Measurements from ENCODE around the genes DIPK2B and RBM10.

DNA sequence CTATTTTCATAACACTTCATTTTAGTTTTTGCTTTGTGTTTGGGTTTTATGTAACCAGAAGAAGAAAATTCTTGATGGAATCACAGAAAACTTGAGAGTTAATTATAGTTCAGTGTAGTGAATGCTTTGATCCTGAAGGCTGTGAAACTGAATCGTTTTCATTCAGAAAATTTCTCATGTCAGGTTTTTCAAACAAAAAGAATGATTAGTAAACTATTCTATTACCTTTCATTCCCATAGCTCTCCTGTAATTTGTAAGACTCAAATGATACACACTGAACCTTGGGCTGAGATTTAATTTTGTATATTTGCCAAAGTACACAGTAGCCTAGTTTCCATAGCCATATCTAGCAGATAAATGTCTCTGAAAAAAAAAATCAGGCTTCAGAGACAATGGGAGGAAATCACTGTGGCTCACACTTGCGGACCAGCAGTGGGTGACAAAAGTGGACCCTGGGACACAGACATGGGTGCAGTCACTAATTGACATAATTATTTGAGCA, 46.5 kb downstream of the MAOA start:
- PRO-cap = no peak
- RAMPAGE, long total RNA, 4 experiments = no peak in any of the 4 experiments

- PRO-cap = no peak
- RAMPAGE, long total RNA, 4 experiments = no peak in any of the 4 experiments
These were observed 21.3 kb downstream of the MAOB start for GRCh38 chrX:43860748-43861504.

DNA sequence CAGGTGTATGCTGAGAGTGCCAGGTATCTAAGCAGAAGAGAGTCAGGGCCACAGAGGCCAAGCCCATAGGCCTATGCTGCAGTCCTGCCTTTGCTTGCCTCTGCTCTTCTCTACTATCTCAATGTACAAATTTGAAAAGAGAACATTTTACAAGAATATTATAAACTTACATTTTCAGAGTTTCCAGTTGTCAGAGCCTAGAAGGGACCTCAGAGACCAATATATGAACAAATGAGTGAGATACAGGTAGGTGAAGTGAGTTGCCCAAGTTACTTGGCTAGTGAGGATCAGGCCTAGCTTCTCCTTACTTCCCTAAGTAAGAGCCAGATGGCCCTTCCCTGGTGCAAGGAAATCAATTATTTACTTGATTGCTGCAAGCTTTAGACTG, 118.0 kb downstream of the EFHC2 start:
- PRO-cap = no peak
- RAMPAGE, long total RNA, 4 experiments = no peak in any of the 4 experiments

- PRO-cap = unidirectional peak, minus-strand start at chrX:44874640
- RAMPAGE, long total RNA, 4 experiments = no peak in any of the 4 experiments
These were observed 1.5 kb downstream of the KDM6A start for GRCh38 chrX:44874365-44875097.

DNA sequence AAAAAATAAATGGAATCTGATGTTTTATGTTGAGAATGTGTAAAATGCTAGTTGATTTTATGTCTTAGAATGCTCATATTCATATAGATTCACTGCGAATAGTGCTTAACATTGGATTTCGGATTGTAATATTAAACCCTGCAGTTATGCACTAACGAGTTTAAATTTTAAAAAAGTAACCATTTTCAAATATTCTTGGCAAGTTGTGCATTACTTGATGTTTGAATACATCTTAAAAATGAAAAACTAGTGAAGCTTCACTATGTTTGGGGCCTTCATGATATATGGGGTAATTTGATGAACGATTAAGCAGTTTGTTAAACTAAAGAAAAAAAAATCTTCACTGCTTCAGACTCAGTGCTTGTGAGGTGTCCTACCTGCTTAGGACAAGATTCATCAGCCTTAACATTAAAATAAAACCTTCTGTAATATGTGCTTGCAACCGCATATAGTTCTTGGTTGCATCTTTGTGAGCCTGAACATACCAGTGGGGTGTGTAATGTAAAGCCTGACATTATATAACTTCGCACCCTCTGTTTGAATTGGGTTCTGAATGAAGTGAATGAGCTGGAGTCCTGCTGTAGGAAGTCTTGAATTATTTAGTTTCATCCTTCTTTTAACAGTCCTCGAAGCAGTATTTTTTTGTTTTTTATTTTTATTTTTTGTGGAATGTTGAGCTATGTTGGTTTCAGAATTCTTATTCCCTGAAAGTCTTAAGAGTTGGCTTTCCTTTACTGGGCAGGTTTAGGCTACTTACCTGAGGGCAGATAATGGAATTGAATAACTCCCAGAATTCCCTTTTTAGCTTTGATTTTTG, 3.0 kb downstream of the KDM6A start:
- PRO-cap = no peak
- RAMPAGE, long total RNA, 4 experiments = no peak in any of the 4 experiments

DNA sequence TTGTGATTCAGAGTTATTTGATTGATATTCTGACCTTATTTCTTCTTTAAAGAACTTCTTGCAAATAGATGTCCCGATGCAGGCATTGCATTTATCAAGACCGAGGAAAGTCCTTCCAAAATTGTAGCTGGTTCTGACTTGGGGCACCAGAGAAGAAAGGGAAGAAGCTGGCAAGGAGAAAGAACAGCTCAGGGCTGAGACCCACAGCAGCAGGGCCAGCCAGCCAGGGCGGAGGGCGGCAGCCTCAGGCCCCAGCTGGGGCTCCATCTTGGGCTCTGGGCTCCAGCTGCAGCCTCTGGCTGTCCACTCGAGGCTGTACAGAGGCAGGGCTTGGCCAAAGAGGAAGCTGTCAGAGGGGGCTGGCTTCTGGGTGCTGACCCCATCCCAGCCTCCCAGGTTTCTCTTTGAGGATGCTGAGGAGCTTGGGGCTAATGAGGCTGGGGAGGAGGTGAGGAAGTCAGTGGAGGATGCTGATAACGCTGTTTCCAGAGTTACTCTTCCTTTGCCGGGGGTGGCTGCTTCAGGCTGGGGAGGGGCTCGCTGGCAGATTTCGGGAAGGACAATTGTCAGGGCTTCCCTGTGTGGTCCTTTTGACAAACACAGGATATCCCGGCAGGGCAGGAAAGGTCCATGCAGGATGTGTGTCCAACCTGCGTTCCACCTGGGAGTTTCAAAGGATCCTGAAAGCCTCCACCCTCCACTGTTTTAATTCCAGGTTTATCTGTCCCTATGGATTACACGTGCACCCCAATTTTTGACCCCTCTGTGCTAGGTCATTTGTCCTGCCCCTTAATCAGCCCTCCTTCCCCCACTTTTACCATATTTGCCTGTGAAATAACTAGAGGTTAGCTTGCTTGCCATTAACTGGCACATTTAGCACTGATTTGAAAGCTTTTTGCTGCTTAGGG, at the start of gene DIPK2B:
Gene DIPK2B, minus strand, starts transcription at position 317 of the 908 bp plus-strand sequence.
- PRO-cap = bidirectional peak, plus-strand start at position 602 of the sequence, minus-strand start at position 297 of the sequence
- RAMPAGE, long total RNA, 4 experiments = start-site peak on the minus strand in 4 of 4 experiments, centred at positions 283 to 297 of the sequence, 94 to 624 reads per replicate

DNA sequence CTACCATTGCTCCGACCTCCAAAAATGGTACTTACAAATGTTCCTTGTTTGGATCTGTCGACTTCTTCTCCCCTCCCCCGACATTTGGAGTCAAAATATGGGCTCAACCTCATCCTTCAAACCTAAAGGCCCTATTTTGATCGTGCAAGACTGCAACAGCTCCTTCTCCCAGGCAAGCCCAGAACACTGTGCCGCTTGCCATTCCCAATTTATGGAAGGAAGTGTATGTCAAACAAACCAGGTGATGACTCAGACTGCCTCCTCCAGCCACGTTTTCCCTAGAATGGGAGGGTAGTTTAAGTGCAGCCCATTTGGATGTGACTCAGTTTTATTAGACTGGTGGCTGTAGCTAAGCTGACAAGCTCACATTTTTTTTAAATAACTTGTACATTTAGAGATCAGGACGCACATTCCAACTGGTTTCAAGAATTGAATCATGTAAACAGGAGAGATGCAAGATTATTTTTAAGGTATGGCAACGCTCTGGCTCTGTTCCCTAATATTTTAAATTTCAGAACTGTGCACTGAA, 570.5 kb upstream of the DIPK2B start:
- PRO-cap = unidirectional peak, minus-strand start at position 190 of the sequence
- RAMPAGE, long total RNA, 4 experiments = start-site peak on the minus strand in 1 of 4 experiments, centred at position 252 of the sequence, 37 reads per replicate

GRCh38 chrX:45803316-45803949, 602.8 kb upstream of the DIPK2B start:
- PRO-cap = no peak
- RAMPAGE, long total RNA, 4 experiments = no peak in any of the 4 experiments

- PRO-cap = no peak
- RAMPAGE, long total RNA, 4 experiments = no peak in any of the 4 experiments
These were observed 607.4 kb upstream of the DIPK2B start for GRCh38 chrX:45807936-45808662.

GRCh38 chrX:46179991-46180542, 267.0 kb upstream of the KRBOX4 start:
- PRO-cap = no peak
- RAMPAGE, long total RNA, 4 experiments = no peak in any of the 4 experiments

- PRO-cap = no peak
- RAMPAGE, long total RNA, 4 experiments = no peak in any of the 4 experiments
These were observed 120.9 kb upstream of the KRBOX4 start for GRCh38 chrX:46326084-46326705.

DNA sequence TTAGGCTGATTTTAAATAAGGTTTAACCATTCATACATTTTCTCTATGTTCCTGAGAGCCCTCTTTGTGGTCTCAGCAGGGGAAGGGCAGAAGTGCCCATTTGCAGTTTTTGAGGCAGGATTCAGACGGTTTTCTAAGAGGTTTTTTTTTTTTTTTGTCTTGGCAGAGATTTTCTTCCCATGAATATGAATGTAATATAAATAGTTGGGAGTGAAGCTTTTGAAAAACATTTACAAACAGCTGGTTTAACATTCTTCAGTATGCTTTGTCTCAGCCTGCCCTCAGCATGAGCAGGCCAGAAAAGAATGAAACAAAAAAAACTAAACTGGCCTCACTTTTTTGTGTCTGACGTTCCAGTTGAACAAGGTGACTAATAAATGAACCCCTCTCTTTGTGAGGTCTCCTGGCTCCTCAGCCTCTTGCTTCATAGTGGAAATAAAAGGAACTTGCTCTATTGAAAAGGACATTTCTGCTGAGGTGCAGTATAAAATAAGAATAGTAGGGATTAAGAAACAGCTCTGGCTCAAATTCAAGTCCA, 9.3 kb downstream of the CHST7 start:
- PRO-cap = no peak
- RAMPAGE, long total RNA, 4 experiments = no peak in any of the 4 experiments

GRCh38 chrX:46600990-46602161, 27.8 kb downstream of the CHST7 start:
- PRO-cap = no peak
- RAMPAGE, long total RNA, 4 experiments = no peak in any of the 4 experiments

DNA sequence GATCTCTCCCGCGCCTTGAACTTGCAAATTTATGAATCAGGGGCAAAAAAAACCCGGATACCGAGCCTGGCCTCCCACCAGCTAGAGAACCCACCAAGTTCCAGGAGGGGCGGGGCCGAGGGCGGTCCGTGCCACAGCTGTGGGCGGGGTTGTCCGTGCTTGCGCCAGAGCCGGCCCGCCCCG, 355 bp upstream of the RP2 start:
- PRO-cap = no peak
- RAMPAGE, long total RNA, 4 experiments = no peak in any of the 4 experiments

DNA sequence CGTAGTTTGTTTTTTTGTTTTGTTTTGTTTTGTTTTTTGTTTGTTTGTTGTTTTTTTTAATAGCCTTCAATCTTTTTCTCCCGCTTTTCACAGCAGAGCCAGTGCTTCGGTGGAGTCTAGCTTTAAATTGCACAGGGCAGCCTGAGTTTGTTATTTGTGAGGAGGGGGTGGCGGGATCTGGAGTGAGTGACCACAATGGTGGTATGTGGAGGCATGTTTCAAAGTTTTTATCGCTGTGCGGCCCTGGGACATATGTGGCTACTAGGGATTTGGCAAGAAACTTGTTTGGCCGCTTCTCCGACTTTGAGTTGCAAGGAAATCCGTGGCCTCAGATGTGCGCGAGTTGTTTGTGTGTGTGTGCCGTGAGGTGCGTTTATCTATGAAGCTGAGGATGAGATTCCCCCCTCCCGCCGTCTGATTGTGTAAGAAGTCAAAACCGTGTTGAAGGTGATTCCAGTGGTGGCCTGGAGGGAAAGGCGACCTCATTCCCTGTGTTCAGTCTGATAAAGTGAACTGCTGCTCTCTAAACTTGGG, 1.4 kb downstream of the JADE3 start:
- PRO-cap = no peak
- RAMPAGE, long total RNA, 4 experiments = no peak in any of the 4 experiments

DNA sequence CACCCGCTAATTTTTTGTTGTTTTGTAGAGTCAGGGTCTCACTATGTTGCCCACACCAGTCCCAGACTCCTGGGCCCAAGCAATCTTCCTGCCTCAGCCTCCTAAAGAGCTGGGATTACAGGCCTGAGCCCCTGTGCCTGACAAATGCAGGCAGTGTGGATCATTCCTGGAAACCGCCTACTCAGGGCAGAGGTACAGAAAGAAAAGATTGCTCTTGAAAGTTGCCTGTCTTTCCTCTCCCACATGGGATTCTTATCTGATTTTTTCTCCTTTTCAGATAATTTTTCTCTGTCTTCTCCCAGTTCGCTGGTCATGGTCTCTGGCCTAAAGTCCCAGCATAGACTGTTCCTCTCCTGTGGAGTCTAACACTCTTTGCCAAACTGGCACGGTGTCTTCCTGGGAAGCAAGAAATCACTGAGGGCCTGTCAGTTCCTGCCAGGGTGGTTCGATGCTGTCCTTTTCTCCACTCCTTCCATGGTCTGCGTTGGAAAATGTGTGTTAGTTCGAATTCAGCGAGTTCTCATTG, 1.9 kb downstream of the RGN start:
- PRO-cap = no peak
- RAMPAGE, long total RNA, 4 experiments = no peak in any of the 4 experiments

DNA sequence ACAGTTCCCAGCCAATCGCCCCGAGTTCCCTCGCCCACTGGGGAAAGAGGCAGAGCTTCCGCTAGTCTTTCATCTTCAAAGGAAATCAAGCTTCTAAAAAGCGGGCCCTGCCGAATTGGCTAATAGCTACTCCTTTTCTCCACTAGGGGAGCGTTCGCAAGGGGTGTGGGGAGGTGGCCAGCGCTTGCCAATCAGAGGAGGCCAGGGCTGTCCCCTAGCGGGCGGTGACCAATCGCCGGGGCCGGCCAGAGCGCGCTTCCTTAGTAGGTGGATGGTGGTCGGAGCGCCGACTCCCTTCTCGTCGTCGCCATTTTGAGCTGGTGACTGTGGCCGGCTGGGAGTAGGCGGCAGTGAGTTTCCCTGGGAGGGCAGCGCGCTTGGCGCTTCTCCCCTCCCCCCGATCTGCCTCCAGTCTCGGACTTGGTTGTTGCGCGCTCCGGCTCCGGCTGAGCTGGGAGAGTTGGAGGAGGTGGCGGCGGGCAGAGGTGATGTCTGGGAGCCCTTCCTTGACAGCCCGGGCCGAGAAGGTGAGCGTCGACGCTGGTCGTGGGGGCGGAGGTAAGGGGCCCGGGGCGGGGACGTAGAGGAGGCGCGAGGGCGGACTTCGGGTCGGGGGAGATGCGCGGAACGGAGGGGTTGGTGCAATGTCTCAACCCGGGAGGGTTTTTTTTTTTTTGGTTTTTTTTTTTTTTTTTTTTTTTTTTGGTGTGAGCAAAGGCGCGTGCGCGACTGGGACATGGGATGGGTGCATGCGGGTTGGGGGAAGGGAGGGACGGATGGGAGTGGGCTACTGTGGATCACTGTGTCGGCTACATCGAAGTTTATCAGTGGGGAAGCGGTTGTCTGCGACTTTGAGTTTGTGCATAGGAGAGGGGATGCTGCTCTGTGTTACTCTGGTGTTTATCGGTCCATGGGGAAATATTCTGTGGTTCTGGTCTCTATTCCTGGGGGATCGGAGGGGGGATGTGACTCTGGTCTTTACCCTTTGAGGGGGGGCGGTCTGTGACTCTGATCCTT, at the start of gene RBM10:
Gene RBM10, plus strand, starts transcription at position 263 of the 1,017 bp plus-strand sequence.
- PRO-cap = bidirectional peak, plus-strand start at position 263 of the sequence, minus-strand start at position 134 of the sequence
- RAMPAGE, long total RNA, 4 experiments = start-site peak on the plus strand in 2 of 4 experiments, centred at positions 280 to 293 of the sequence, 96 to 215 reads per replicate

GRCh38 chrX:47196356-47197106, 2.9 kb downstream of the UBA1 start:
- PRO-cap = no peak
- RAMPAGE, long total RNA, 4 experiments = no peak in any of the 4 experiments

DNA sequence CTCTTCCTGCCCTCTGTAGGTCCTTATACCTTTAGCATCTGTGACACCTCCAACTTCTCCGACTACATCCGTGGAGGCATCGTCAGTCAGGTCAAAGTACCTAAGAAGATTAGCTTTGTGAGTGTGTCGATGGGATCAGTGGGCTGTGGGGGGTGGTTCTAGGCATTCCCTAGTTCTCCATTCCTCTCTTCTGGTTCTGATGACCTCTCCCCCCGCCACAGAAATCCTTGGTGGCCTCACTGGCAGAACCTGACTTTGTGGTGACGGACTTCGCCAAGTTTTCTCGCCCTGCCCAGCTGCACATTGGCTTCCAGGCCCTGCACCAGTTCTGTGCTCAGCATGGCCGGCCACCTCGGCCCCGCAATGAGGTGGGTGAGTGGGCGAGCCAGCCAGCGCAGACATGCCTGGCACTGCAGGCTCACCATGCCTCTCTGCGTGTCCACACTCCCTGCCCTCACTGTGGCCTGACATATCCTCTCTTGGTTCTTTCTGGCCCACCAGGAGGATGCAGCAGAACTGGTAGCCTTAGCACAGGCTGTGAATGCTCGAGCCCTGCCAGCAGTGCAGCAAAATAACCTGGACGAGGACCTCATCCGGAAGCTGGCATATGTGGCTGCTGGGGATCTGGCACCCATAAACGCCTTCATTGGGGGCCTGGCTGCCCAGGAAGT, 8.6 kb downstream of the UBA1 start:
- PRO-cap = no peak
- RAMPAGE, long total RNA, 4 experiments = no peak in any of the 4 experiments

- PRO-cap = no peak
- RAMPAGE, long total RNA, 4 experiments = no peak in any of the 4 experiments
These were observed 6.2 kb upstream of the CDK16 start for GRCh38 chrX:47212367-47212689.

Measured in gastroesophageal sphincter (tissue), 4 donors.